GM12891 (cell line): ENCODE data around the genes SLC35G4 and IMPA2.

GRCh38 chr18:10715640-10716110 lies 189.8 kb downstream of the NAPG start:
- RRBS: no CpG with 5 or more reads among the region's 7 CpGs

DNA sequence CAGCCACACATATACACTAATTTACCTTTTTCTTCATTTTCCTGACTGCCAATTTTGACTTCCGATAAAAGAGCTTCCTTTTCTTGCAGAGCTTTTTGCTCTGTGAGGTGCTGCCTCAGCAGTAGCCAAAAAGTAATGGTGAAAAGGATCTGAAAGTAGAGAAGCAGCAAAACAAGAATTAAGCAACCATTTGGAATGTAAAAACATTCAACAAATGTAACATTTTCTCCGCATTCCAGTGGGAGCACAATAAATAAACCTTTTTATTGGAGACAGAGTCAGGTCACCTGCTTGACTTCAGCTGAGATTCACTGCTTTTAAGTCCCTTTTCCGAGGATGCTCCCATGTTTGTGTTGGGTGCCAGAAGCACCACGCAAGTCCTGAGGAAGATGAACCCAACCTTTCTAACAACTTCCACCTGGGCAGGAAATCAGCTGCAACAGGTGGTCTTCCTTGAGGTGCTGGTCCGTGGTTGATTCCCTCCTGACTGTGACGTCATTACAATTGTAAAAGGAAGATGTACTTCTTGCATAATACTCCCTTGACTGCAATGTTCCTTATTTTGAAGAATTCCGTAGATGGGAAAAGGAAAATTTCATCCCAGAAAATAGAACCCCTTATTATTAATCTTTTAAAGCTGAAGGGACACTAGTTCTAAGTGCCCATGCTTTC lies 265.5 kb downstream of the NAPG start:
- RRBS: no CpG with 5 or more reads among the region's 7 CpGs

DNA sequence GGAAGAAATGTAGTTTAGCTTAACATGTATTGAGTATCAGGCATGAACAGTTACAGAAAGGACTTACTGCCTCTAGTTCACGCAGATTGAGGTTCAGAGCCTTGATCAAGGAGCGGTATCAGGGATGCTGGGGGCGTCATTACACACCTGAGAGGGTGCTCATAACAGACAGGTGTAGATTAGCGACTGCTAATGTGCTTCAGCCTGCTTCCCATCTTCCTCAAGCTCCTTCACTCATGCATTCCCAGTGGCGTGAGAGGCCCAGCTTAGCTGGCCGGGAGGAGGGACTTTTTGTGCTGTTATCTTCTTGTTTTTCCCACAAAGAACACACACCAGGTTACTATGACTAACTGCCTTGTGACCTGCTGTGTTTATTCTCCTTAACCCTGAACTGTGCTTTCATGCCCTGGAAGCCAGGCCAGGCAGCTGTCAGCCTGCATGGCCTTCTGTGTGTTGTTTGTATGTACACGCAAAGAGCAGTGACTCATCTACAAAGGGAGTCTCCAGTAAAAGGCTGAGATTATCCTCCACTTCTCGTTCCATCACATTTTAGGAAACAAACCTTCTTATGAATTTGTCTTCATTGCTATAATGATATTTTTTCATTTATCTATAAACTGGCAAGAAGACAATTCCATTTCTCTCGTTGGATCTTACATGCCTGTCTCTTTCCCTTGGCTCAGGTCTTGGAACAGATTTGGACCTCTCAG lies 143.8 kb downstream of the PIEZO2 start:
- RRBS: no CpG with 5 or more reads among the region's 9 CpGs

DNA sequence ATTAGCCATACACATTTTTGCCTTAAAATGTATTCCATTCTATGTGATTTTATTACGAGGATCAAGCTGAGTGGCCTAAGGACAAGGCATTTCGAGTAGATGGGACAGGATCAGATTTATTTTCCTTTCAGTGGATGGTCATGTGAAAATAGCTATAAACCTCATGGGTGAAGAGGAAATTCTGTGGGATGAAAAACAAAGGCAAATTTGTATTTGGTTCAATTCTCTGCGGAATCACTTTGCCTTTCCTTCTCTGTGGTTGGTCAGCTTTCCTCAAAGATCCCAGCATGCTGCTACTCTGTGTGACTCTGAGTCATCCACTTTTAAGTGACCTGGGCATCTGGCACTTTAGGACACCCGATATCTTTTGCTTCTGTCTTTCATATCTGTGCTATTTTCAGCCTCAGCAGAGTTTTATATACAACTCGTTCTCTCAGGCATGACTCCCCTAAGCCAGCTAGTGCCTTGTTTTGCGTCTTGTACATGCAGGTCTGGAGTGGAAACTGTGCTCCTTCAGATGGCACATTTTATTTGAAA lies 217.0 kb upstream of the PIEZO2 start:
- RRBS: no CpG with 5 or more reads among the region's 6 CpGs

DNA sequence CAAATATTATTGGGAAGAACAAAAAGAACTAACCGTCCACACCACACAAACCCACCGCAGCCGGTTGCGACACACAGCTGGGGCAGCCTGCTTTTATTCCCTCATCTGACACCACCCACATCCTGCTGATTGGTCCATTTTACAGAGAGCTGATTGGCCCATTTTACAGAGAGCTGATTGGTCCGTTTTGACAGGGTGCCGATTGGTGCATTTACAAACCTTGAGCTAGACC lies 177.6 kb upstream of the SLC35G4 start:
- RRBS: no CpG with 5 or more reads among the region's 6 CpGs

DNA sequence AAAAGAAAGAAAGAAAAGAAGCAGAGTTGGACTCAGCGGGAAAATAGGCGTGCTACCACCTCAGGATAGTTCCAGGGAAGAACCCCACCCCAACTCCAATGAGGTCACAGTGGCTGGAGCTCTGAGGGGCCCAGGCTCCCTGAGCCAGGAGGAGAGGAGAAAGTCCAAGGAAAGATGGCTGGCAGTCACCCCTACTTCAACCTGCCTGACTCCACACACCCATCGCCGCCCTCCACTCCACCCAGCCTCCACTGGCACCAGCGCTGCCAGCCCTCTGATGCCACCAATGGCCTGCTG lies at the start of gene SLC35G4:
Gene SLC35G4, plus strand, starts transcription at position 175 of the 297 bp plus-strand sequence.
- RRBS: no CpG with 5 or more reads among the region's 5 CpGs

GRCh38 chr18:11981332-11981850 lies at the start of gene IMPA2:
IMPA2 (plus strand) TSS chr18:11981507.
- RRBS: under 1% methylated on average over 26 of the region's 59 CpGs

- RRBS: no CpG with 5 or more reads among the region's 8 CpGs
These were observed 8.6 kb downstream of the IMPA2 start for GRCh38 chr18:11989790-11990354.

GRCh38 chr18:12008850-12009096 lies 27.5 kb downstream of the IMPA2 start:
- RRBS: no CpG with 5 or more reads among the region's 2 CpGs

DNA sequence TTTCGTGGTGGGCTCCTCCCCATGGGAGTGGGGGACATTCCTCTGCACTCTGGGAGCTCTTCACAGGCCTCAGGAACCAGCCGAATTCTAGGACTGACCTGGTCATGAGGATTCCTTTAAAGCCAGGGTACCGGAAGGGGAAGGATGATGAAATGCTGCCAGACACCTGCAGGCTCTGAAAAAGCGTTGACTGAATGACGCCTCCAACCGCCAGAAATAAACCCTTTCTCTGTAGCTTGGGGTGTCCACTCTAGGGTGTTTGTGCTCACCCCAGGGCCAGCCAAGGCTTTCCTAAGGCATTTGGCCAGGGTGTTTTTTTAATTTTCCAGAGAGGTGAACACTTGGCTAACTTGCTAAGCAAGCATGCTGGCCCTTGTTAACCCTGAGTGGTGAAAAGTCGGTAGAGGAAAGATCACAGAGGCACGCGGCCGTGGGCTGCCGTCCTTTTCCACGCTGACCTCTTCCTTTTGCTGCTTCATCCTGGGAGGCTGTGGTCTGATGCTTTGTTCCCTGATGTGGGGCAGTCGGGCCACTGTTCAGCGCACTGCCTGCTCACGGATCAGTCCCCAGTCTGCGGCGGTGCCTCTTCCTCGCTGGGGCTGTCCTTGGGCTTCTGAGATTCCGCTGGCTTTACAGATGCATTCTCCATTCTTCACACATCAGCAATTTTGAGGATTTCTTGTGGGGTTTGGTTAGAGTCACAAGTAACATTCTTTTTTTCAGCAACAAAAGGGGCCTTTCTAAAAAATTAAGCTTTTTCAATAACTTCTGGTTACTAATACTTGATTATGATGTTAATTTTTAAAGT lies 32.1 kb downstream of the IMPA2 start:
- RRBS: no CpG with 5 or more reads among the region's 19 CpGs

- RRBS: no CpG with 5 or more reads among the region's 15 CpGs
These were observed 4.5 kb downstream of the CIDEA start for GRCh38 chr18:12258687-12259065.

- RRBS: no CpG with 5 or more reads among the region's 6 CpGs
These were observed 13.1 kb downstream of the TUBB6 start for GRCh38 chr18:12320884-12321888.

DNA sequence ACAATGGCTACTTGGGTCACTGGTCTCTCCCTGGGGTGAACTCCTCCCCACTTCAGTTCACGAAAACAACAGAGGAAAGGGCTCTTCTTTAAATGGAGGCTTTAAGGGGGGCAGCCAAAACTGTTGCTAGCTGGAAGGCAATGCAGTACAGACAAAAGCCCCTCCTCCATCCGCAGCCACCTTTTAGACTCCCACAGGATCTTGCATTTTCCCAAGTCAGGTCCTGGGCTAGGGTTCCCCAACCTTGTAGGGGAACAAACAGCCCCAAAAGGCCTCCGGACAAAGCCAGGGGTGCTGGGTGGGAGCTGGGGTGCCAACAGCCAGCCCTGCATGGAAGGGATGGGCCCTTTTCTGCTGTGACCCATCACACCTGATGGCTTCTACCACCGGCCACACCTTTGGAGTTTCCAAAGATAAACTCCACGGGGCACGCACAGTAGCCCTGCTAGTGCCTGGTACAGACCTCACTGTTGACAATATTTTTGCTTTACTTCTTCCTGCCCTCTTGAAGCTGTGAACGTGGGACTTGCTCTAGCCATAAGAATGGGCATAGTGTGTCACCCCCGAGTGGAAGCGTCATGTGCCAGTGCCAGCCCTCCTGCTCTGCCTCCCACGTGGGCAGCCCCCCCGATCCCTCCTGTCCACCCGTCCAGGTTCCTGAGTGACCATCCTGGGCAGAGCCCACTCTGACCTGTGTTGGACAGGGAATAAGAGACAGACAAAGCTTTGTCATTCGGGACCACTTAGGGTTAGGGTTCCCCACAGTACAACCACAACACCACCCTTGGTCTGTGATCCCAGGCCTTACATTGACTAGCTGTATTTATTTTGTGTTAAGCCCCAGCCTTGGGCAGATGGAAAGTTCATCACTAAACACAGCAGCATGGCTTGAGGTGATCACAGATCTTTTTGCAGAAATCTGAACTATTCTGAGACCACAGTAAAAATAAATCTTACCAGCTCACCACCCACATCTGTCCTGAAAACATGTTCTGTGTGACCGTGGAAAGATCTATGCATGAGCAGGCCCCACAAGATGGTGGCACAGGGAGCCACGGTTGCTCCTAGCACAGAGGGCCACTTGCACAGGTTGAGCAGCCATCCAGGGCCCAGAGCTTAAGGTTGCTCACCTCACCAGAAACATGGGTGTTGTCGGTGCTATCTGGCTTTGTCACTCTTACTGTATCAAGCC lies 19.0 kb downstream of the TUBB6 start:
- RRBS: no CpG with 5 or more reads among the region's 16 CpGs

- RRBS: 45% methylated on average over 5 of the region's 22 CpGs
These were observed 989 bp downstream of the AFG3L2 start for GRCh38 chr18:12375976-12376500.

DNA sequence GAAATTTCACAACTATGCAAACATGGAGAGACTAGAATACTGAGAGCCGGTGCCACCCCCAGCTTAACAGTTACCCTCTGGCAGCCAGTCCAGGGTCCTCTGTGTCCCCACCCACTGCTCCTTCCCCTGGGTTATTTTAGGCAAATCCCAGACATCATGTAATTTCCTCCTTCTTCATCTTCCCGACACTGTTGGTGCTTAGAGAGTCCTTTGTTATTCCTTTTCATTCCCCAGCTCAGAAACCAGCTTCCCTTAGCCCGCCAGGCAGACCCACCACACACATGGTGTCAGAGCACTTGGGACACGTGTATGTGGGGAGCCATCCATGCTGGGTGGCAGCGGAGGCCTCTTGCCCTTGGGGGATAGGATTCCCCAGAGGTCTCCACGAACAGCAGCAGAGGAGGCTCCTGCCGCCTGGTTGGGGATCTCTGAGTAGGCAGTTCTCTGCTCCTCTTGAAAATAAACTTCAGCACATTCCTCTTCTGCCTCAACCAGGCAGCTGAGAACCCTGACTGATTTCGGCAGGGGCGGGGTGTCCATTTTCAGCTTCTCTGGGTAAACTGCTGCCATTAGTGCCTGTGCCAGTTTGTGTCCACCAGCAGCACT lies 8.0 kb downstream of the PRELID3A start:
- RRBS: no CpG with 5 or more reads among the region's 9 CpGs

- RRBS: no CpG with 5 or more reads among the region's 5 CpGs
These were observed 60.1 kb downstream of the SPIRE1 start for GRCh38 chr18:12597724-12598324.

DNA sequence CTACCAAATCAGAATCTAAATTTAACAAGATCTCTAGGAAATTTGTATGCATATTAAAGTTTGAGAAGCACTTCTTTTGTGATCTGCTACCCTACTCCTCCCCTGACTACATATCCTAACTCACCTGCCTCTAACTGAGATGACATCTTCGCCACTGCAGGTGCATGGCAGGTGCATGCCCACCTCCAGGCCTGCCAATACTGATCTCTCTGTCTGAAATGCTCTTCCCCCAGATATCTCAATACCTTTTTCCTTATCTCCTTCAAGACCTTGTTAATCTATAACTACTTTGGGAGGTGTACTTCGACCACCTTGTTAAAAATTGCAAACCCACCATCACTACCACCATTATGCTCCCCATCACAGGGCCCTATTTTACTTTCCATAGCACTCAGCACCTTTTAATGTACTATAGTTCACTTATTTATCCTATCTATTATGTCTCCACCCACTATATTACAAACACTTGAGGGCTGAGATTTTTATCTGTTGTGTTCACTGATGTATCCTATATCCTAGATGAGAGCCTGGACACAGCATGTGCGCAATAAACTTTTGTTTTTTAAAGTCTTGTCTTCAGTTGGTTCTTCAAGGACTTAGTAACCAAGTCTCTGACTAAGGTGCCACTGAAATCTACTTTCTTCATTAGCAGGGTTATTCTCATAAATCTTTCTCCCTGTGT lies 45.2 kb downstream of the SPIRE1 start:
- RRBS: no CpG with 5 or more reads among the region's 3 CpGs

- RRBS: no CpG with 5 or more reads among the region's 7 CpGs
These were observed 522 bp downstream of the PSMG2 start for GRCh38 chr18:12703480-12703647.

GRCh38 chr18:12944811-12945263 lies 3.0 kb upstream of the SEH1L start:
- RRBS: no CpG with 5 or more reads among the region's 6 CpGs

DNA sequence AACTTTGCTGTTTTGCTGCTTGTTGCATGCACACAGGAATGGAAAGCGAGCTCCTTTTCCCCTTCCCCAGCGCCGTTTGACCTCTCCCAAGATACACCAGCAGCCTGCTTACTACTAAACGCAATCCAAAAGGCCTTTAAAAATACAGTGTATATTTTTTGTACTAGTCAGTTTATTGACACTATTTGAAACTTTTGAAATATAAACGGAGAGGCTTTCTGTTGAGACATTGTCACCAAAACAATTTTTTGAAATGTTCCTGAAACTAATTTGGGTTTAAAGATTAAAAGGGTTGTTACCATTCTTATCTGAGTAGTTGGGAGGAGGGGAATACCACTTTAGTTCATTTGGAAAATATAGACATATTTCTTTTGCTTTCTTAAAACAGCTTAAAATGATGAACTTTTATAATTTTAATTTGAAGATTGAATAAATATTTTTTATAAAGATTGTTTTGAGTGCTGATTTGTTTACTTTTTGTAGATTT lies 5.8 kb upstream of the CEP192 start:
- RRBS: no CpG with 5 or more reads among the region's 5 CpGs